ENCODE data around the genes CCDC198, GPR135 and SIX6.

GRCh38 chr14:56798000-56799021 lies 12.0 kb downstream of the OTX2 start:
- RRBS, result 59% methylated on average over 48 of the region's 81 CpGs

DNA sequence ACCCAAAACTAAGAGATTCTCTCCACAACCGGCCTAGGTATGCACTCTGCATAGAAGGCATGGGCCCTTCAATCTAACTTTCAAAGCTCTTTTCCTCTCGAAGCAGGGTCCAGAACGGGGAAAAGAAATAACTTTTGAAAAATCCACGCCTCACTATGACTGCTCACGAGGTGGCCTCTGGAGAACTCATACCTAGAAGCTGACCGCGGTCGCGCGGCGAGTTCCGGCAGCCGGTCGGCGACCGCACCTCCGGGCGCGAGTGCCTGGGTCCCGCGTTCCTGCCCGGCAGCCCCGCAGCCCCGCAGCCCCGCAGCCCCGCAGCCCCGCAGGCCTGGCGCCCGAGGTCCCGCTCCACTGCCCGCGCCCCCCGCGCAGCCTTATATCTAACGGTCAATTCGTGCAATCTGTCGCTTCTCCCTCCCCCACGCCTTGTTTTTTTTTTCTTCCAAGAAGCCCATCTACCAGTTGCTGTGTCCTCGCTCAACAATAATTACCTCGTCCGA lies 2.5 kb downstream of the OTX2 start:
- RRBS, result no CpG with 5 or more reads among the region's 41 CpGs

GRCh38 chr14:57362146-57362982 lies 28.0 kb upstream of the NAA30 start:
- RRBS, result no CpG with 5 or more reads among the region's 1 CpG

DNA sequence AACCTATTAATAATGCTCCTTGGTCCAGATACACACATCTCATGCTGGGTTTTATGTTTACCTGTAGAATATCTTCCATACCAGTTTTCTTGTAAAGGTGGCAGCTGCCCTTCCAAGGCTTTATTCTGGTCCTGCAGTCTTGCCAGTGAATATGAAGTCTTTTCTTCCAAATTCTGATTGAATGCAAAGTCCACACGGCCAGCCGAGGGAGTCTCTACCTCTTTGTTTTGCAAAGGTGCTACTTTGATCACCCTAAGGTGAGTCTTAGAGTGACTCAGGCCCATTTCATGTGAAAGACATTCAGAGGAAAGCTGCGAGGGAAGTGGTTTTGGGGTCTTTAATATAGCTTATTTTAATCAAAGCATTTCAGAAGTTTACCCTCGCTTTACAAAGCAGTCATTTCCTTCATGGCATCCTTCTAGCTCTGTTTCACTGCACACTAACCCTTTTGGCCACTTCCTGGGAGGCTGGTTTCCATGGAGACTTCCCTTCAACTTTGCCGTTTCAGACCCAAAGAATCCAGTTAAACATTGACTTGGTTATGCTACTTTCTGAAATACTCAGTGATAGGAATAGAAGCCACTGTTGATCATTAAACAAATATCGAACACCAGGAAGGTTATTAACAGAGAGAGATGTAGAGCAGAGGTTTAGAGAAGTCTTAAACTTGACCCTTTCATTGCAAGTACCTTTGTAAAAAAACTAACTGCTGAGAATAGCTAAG lies at the start of gene CCDC198:
CCDC198 (minus strand) TSS at position 426 of the 724 bp plus-strand sequence.
- RRBS, result no CpG with 5 or more reads among the region's 6 CpGs

DNA sequence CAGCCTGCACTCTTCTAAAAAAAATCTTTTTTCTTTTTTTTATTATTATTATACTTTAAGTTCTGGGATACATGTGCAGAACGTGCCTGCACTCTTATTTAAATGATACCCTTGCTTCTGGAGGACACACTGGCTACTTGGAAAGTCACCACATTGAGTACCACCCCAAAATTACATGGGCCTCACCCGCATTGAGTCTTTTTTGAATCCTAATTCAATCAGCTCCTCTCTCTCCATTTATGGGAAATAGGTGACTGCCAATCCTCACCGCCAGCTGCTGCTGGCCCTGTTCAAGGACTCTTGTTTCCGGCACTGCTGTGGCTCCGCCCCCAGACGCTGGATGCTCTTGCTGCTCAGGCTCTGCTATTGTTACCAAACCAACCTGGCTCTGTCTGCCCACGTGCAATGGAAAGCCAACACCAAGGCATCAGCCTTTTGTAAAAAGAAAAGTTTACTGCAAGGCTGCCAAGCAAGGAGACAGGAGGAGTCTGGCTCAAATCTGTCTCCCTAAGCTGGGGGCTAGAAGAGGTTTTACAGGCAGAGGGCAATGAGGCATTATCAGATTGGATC lies 116.9 kb upstream of the SLC35F4 start:
- RRBS, result no CpG with 5 or more reads among the region's 7 CpGs

- RRBS, result no CpG with 5 or more reads among the region's 6 CpGs
Measured at GRCh38 chr14:58200816-58201338, 928 bp downstream of the ACTR10 start.

- RRBS, result no CpG with 5 or more reads among the region's 3 CpGs
Measured at GRCh38 chr14:58265583-58266131, 21.0 kb downstream of the PSMA3 start.

DNA sequence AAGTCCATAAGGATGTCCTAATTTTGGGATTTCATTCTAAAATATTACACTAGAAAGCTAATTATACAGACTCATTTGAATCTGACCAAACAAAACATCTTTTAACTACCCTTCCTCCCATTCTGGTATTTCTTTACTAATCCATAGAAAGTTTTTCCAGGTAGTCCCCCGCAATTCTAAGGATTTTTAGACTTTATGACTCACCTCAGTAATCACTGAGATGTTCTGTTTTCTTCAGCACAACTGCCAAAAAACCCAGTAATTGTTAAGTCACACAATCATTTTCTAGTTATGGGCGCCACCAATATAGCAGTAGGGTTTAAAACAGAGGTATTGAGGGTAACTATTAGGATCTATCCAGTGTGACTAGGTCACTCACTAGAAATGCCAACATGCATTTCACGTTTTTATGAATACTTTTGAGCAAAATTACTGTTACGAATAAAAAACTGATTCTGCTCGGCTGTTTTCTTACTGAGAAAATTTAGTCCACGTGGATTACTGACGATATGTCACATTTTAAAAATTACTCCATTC lies 1.6 kb upstream of the ARID4A start:
- RRBS, result no CpG with 5 or more reads among the region's 7 CpGs

- RRBS, result no CpG with 5 or more reads among the region's 6 CpGs
Measured at GRCh38 chr14:58318496-58318911, 20.1 kb downstream of the ARID4A start.

DNA sequence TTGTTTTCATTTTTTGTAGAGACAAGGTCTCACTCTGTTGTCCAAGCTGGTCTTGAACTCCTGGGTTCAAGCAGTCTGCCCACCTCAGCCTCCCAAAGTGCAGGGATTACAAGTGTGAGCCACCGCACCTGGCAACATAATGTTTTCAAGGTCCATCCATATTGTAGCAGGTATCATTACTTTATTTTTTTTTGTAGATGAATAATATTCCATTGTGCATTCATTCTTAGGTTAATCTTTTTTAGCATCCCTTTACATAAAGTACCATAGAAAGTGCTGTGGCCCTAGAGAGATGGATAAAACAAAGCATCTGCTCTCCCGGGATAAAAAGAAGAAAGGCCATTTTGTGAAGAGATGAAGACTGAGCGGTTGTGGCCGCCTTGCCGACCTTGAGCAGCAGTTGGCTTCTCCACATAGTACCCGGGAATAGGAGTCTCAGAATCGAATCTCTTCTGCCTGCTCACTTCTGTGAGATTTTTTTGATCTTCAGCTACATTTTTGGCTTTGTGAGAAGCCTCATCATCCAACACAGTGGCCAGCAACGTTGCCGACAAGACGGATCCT lies 93.3 kb downstream of the KIAA0586 start:
- RRBS, result 94% methylated on average over 2 of the region's 10 CpGs

DNA sequence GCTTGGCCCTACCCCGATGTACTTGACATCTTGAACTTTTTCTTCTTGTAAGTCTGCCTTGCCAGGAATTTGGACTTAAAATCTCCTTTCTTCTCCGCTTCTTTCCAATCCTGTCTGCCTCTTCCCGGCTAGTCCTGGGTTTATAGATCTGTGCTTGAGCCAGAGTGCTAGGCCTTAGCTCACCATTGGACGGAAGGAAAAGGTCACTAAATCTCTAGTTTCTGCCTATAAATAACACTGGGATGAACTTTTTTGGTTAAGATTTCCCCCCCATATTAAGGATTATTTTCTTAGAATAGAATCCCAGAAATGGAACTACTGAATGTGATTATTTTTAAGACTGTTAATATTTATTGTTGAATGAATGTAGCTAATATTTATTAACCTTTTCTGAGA lies 22.3 kb downstream of the DACT1 start:
- RRBS, result no CpG with 5 or more reads among the region's 4 CpGs

- RRBS, result 50% methylated on average over 62 of the region's 135 CpGs
Measured at GRCh38 chr14:59464520-59465563, at the start of gene GPR135. Gene GPR135, minus strand, starts transcription at chr14:59465380.

DNA sequence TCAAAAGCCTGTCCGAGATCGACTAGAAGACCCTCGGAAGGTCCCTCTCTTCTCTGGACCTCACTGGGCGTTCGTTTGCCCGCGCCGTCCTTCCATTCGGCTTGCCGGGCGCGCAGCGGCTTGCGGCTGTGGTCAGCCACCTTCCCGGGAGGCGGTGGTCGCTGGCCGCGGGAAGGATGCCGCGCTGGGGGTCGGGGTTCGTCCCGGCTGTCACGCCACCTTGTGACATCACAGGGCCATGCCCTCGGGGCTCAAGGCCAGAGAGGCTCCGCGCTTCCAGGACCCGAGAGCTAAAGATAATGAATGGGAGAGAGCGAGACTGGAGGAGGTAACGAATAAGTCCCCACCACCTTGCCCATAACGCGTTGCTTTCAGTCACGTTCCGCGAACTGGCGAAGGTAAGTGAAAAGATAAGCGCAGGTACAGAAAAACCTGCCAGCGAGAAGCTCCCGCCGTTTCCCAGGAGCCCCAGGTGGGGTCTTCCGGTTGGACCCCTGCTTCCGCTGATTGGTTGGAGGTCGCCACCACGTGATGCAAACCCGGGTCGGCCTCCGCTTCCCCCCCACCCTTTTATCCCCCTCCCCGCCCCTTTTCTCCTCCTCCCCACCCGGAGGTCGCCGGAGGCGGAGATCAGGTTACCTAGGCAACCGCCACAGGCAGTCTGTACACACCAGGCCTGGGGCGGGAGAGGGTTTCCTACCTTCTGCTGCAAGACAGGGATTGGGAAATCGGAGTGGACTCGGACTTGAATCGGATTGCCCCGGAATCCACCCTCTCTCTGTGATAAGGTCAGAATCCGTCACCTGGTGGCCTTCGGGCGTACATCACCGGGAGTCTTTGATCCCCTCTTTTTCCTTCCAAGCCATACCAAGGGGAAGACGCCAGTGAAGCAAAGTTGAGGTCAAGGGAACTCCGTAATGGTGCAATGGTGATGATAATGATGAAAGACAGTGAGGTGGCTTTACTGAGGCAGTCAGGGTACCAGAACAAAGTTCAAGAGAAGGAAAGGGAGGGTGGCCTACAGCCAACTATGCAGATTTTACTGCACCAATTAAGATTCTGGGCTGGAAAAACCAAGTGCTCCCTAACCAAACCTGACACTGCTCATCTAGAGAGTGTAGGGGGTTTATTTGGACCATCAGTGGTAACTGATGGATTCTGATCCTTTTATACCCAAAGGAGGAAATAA lies 49.3 kb upstream of the RTN1 start:
- RRBS, result 40% methylated on average over 29 of the region's 65 CpGs

DNA sequence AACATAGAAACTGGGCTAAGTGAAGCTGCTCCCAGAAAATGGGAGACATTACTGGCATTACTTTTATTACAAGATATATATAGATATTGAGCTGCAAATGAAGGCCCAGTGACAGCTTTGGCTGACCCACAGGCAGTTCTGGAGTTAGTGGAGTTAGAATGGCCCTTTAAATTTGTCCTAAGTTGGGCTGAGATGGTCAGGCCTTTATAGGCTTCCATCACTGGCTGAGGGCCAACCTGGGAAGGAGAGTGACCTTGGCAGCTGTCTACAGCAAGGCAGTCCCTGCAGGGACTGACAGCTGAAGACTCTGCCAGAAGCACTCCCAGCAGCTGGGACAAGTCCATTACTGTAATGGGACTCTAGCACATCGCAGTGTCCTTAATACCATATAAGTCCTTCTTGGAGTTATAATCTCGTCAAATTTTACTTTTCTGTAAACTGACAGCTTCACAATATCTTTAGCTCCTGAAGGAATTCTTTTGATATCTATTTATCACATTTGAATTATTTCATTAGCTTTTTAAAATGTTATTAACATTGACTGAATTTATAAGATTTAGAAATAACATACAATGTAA lies 88.6 kb upstream of the PCNX4 start:
- RRBS, result no CpG with 5 or more reads among the region's 2 CpGs

GRCh38 chr14:60166144-60166629 lies 989 bp upstream of the DHRS7 start:
- RRBS, result no CpG with 5 or more reads among the region's 3 CpGs

- RRBS, result no CpG with 5 or more reads among the region's 5 CpGs
Measured at GRCh38 chr14:60204887-60205660, 39.9 kb upstream of the DHRS7 start.

DNA sequence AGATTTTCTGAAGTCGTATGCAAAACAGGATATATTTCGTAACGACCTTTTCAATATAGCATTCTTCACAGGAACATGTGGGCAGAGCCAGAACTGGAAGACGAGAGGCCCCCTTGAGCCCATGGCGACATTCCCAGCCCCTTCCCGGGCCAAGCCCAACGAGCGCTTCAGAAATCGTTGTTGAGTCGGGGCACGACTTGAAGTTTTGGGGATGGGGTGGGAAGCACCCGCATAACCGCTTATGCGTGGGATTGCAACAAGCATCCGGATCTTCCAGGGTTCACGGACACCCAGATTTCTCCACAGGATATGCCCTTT lies 790 bp downstream of the C14orf39 start:
- RRBS, result 45% methylated on average over 8 of the region's 16 CpGs

GRCh38 chr14:60508823-60509214 lies at the start of gene SIX6:
Gene SIX6, plus strand, starts transcription at chr14:60509146.
- RRBS, result 9% methylated on average over 12 of the region's 26 CpGs

GRCh38 chr14:60637021-60637630 lies 12.2 kb downstream of the SIX1 start:
- RRBS, result 97% methylated on average over 5 of the region's 31 CpGs